Temporal lobe (tissue), 2 donors: Measurements from ENCODE around the genes POGLUT1 and NR1I2.

GRCh38 chr3:115100010-115100605 is 47.0 kb downstream of the ZBTB20 start:
- RAMPAGE, long total RNA = no peak

DNA sequence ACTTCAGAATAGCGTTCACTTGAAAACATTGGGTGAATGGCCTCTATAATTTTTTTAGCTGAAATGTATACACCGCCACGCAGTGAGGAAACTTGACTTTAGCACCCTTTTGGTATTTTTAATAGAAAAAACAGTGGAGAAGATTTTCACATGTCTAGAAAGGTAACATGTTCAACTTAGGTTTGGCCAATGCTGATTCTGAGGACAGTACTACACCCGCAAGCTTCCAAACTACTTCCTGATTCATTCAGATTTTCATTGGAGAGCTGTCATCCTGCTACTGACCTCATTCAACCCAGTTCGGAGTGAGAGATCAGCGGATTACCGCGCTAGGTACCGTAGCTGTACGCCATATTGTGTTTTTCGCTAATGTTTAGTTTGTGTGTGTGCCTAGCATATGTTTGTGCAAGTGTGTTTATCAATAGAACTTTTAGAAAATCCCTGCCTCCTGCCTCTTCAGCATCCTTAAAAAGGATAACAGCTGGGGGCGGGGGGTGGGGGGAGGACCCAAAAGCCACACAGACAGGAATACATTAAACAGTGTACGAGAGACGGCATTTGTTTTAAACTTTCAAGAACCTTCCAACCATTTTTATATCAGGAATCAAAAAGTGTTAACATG is 1.1 kb downstream of the ZBTB20 start:
- RAMPAGE, long total RNA = no peak

GRCh38 chr3:115317752-115318380 is 170.8 kb upstream of the ZBTB20 start:
- RAMPAGE, long total RNA = no peak

- RAMPAGE, long total RNA = no peak
Measured at GRCh38 chr3:115804961-115805162, 181.6 kb downstream of the GAP43 start.

- RAMPAGE, long total RNA = no peak
Measured at GRCh38 chr3:116875375-116875700, 430.1 kb upstream of the LSAMP start.

DNA sequence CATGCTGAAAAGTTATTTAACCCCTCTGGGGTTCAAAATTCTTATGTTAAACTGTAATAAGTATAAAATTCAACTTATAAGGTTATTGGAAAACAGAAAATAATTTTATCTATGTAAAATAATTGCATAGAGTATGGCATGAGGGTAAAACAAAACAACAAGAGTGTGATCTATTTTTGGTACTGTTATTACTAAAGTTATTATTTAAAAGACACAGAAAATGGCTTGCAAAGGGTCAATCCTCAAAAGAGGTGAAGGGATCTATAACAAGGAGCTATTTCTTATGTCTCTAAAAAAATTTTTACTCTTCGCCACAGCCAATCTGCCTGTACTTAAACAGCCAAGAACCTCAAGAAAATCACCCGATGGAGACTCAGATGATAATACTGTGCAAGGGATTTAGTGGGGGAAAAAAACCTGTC is 1293.2 kb upstream of the LSAMP start:
- RAMPAGE, long total RNA = no peak

DNA sequence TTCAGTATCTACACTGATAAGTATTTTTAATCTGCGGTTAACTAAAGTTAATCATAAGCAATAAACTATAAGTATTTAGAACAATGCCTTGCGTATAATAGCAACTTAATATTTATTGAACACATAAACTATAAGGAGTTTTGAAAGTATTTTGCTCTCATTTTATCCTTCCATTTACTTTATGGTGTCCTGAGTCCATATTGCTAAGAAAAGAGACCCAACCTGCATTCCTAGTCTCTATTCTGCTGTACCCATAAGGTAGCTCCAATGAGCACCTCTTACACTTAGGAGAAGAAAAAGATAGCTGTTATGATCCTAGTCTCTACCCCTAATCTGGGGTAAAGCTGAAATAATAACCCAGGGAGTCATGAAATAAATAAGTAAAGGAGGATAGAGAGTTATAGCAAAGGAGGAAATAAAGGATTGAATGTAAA is 268.7 kb downstream of the IGSF11 start:
- RAMPAGE, long total RNA = no peak

GRCh38 chr3:118942516-118943264 is 92.0 kb downstream of the IGSF11 start:
- RAMPAGE, long total RNA = no peak

- RAMPAGE, long total RNA = no peak
Measured at GRCh38 chr3:119294912-119295778, 962 bp downstream of the ARHGAP31 start.

DNA sequence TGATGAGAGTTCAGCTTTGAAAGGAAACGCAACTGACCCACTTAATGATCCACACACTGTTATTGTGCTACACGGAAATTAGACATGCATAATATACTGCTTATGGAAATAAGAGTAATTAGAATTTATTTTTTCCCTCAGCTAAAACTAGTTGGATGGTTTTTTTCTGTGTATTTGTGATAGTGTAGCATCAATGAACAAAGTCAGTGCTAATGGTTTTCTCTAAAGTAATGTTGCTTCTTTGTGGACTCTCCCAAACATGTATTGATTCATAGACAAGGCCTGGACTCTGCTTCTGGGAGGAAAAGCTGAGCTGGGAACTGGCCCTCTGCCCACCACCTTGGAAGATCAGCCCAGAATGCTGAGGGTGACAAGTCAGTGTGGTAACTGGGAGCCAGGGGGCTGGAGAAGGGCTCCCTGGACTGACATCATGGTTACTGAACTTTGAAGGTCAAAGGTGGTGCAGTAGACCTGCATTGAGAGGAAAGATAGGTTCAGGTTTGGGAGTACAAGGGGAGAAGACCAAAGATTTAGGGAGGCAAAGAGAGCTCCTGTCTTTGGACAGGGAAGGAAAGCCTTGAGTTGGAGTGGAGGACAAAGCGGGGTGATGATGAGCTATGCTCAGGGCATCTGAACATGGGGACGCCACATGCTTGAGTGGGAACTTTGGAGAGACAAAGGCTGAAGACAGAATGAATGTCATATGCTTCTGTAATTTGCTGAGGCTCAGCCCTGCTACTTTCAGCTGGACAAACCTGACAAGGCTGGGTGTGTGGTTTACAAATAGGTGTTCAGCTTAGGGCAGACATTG is 3.1 kb downstream of the ARHGAP31 start:
- RAMPAGE, long total RNA = no peak

- RAMPAGE, long total RNA = no peak
Measured at GRCh38 chr3:119347023-119347443, 52.9 kb downstream of the ARHGAP31 start.

DNA sequence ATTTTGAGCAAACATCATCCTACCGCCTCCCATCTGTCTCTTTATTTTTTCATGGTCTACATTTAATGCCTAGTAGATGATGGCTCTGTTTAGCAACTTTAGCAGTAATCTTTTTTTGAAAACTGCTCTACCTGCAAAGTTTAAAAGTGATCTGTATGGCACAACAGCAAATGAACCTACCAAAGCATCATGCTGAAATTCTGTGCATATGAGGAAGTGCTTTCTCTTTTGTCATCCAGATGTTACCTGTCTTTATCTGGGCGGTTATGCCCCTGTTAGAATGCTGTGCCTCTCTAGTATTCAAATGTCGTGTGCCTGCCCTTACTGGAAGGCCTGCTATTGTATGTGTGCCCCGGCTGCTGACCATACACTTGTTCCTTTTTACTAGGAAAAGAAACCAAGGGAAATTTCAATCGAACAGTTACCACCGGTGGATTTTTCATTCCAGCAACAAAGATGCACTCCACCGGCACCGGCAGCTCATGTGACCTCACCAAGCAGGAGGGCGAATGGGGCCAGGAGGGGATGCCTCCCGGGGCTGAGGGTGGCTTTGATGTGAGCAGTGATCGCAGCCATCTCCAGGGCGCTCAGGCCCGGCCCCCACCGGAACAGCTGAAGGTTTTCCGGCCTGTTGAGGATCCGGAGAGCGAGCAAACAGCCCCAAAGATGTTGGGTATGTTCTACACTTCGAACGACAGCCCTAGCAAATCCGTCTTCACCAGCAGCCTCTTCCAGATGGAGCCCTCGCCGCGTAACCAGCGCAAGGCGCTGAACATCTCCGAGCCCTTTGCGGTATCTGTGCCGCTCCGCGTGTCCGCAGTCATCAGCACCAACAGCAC is 61.8 kb downstream of the TMEM39A start:
- RAMPAGE, long total RNA = no peak

- RAMPAGE, long total RNA = no peak
Measured at GRCh38 chr3:119468719-119469050, at the start of gene POGLUT1. Gene POGLUT1, plus strand, starts transcription at chr3:119468963.

GRCh38 chr3:119570002-119570696 is 9.1 kb upstream of the ADPRH start:
- RAMPAGE, long total RNA = no peak

DNA sequence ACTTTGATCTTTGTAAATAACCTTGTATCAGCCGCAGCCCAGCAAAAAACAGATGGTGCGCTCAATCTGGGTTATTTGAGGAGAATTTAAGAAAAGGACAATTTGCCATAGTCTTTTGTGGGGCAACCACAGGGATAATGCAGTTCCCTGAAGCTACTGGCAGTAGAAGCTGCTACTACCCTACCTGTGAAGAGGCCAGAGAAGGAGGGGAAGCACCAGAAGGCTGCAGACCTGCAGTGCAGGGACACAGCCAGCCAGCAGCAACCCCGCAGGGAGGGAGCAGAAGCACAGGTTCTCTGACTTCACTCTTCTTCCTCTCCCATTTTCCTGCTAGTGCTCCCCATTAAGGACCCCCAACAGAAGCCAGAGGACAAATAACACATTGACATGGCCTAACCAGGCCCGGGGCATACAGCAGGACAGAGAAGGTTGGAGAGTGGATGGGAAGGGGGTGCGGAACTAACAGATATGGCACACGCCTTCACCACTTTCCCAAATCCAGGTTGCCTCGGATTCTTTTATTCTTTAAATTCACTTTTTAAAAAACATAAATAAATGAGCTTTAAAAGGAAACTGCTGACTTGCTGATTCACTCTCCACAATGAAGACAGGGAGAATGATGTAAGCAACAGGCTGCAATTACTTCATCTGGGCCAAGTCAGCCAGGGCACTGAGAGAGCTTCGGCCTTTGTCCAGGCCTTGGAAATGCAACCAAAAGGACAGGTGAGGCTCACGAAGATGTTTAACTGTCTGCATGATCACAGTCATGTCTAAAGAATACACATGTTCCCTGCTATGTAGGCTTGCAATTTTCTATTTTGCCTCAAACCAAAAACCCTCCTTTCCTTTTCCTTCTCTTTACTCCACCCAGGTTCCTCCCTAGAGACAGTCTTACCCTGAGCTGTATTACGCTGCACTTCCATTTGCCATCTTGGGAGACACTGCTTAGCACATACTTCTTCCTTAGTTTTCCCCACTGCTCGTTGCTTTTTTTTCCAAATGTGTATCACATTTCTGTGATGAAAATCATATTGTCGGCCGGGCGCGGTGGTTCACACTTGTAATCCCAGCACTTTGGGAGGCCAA is 30.0 kb downstream of the POPDC2 start:
- RAMPAGE, long total RNA = no peak

GRCh38 chr3:119655672-119656067 is 4.7 kb downstream of the POPDC2 start:
- RAMPAGE, long total RNA = no peak

GRCh38 chr3:119781317-119782332 is at the start of gene NR1I2:
Gene NR1I2, plus strand, starts transcription at chr3:119782101.
- RAMPAGE, long total RNA = no peak

- RAMPAGE, long total RNA = no peak
Measured at GRCh38 chr3:119892160-119892448, 110.2 kb downstream of the NR1I2 start.

GRCh38 chr3:120469339-120469988 is 18.7 kb upstream of the FSTL1 start:
- RAMPAGE, long total RNA = no peak

GRCh38 chr3:120719073-120719885 is 23.0 kb downstream of the RABL3 start:
- RAMPAGE, long total RNA = no peak